BE2C (cell line): ENCODE results near the gene CPEB4.

GRCh38 chr5:173888203-173889133, at the start of gene CPEB4:
Gene CPEB4 (plus strand): TSS chr5:173888349.
- RRBS: under 1% methylated on average over 5 of the region's 58 CpGs

GRCh38 chr5:173895619-173896423, 7.7 kb downstream of the CPEB4 start:
- RRBS: no CpG with 5 or more reads among the region's 7 CpGs

GRCh38 chr5:173915363-173915879, 27.3 kb downstream of the CPEB4 start:
- RRBS: no CpG with 5 or more reads among the region's 6 CpGs

- RRBS: no CpG with 5 or more reads among the region's 1 CpG
Measured at GRCh38 chr5:173946375-173946660, 42.7 kb upstream of the C5orf47 start.

DNA sequence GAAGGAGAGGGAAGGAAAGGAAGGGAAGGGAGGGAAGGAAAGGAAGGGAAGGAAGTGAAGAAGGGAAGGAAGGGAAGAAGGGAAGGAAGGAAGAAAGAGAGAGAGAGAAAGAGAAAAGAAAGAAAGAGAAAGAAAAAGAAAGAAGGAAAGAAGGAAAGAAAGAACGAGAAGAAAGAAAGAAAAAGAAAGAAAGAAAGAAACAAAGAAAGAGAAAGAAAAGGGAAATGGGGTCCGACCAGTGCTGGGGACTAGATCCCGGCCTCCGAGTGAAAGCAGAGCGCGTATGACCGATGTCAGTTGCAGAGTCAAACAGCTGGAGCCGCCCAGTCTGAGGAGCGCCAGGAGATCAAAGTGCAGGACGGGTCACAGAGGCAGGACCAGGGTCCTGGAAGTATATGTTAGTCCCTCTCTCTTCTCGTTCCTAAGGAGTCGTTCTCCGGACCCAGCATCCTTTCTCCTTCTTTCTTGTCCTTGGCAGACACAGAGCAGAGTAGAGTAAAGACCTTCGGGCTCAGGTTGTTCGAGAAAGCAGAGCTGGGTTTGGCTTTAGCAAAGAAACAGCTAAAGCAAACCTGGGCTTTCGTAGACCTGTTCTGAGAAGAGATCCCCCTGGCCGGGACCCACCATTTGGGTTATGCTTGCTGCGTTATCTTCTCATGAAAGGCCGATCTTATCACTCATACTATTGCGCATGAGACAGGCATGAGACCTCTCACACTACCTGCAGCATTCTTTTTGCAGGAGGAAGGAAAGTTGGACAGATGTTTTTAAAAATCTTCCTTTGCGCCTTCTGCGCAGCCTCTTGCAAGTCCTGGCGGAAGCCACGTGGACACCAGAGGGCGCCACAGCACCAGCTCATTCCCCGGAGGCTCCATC, 305.3 kb upstream of the MSX2 start:
- RRBS: no CpG with 5 or more reads among the region's 26 CpGs

DNA sequence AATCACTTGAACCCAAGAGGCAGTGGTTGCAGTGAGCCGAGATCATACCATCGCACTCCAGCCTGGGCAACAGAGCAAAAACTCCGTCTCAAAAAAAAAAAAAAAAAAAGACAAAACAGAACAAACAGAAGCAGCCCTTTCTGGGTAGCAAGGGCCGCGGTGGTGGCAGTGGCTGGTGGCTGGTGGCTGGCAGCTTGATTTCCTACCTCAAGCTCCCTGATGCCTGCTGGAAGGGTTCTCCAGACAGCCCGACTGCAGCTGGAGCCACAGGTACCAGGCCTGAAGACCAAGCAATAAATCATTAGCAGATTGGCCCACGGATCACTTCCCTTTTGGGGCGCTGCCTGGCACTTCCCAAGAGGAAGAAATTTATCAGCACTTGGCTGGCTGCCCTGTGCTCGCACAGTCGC, 116.0 kb upstream of the MSX2 start:
- RRBS: no CpG with 5 or more reads among the region's 10 CpGs

DNA sequence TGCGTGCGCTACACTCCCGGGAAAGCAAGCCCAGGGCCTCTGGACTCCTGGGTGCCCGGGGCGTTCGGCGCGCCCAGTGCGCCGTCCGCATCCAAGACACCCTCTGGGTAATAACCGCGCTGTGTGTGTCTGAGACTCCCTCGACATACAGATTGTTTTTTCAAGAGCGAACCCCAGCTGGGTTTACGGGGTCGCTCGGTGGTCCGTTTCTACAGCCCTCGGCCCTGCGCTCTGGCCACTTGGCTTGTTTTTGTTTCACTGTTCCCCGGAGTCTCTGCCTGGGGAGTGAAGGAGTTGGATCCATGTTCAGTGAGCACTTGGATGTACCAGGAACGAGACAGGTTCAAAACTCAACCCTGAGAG, 732 bp downstream of the MSX2 start:
- RRBS: 4% methylated on average over 3 of the region's 23 CpGs

DNA sequence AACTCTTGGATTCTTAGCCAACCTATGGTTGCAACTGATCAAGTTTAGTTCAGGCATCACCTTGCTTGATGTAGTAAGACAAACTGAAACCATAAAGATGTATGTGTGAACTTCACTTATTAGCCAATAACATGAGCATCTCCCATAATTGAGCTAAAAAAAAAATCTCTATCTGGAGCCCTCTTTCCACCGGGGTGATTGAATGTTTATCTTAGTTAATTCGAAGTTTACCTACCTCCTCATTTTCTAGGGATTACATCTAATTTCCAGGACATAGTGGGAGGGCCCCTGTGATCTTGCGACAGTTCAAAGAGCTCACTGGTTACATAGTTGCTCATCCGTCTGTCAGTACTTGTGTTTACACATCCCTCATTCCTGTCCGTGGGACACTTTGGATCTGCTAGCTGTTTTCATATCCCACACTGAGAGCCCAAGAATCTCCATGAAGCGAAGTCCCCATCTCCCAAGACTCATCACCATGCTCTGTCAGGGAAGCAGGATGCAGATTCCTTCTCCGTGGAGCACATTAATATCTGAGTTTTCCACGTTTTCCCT, 10.4 kb upstream of the SFXN1 start:
- RRBS: no CpG with 5 or more reads among the region's 8 CpGs

DNA sequence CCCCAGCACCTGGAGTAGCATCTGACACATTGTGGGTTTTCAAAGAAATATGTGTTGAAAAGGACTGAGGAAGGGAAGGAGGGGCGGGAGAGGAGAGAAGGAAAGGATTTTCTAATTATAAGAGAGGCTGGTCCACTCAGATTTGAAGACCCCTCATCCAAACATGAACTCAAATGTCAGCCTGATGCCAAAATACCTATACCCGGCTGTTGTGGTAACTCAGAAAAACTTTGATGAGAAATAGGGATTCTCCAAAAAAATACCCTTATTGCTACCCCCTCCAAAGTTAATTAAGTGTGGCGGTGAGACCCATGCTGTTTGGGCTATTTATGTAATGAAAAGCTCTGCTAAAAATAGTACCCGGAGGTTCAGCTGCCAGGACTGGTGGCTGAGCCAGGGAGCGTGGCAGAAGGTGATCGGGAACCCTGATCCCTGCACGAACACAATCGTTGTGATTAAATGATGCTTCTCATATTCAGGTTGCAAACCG, 23.0 kb downstream of the HRH2 start:
- RRBS: no CpG with 5 or more reads among the region's 9 CpGs

DNA sequence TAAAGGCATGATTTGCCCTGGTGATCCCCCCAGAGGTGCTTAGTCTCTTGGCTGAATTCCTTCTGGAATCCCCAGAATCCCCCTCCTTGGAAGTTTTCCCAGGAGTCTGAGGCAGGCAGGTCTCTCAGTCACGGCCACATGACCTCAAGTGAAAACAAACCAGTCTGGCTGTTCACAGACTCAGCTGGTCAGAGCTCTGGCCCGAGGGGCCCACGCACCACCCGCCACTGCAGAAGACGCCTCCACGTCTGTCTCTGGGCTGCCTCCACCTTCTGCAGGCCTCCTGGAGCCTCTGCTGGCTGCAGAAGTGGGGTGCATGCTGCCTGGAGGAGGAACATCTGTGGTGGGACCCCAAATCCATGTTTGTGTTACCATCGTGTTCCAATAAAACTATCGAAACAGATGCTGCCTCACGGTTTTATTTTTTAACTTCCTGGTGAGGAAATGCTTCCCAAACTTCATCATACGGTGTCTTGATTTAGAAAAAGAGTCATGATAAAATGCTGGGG, 52.5 kb downstream of the HRH2 start:
- RRBS: no CpG with 5 or more reads among the region's 10 CpGs

DNA sequence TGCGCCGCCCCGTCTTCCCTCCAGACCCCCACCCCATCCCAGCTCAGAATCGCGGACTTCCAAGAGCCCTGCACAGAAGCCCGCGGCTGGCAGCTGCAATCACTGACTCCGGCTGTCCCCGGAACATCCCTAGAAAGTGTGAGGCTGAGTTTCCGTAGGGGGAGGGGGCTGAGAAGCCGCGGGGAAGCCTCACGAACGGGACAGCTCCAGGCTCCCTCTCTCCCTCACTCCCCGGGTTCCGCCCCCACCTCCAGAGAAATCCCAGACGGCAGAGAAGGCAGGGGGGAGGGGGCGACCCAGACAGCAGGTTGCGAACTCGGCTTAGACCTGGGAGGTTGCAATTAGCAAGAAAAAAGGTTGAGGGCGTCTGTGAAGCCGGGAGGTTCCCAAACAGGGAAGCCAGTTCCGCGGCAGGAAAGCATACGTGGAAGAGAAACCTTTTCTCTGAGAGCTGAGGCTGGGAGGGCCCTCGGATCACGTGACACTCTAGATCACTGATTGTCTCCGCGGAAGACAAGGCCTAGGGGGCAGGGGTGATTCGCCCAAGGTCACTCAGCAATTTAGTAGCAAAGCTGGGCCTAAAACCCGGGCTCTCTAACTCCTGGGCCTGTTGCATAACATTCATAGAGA, 73.8 kb upstream of the CPLX2 start:
- RRBS: under 1% methylated on average over 3 of the region's 31 CpGs

GRCh38 chr5:176134447-176134886, 103.8 kb upstream of the SIMC1 start:
- RRBS: 8% methylated on average over 2 of the region's 11 CpGs

DNA sequence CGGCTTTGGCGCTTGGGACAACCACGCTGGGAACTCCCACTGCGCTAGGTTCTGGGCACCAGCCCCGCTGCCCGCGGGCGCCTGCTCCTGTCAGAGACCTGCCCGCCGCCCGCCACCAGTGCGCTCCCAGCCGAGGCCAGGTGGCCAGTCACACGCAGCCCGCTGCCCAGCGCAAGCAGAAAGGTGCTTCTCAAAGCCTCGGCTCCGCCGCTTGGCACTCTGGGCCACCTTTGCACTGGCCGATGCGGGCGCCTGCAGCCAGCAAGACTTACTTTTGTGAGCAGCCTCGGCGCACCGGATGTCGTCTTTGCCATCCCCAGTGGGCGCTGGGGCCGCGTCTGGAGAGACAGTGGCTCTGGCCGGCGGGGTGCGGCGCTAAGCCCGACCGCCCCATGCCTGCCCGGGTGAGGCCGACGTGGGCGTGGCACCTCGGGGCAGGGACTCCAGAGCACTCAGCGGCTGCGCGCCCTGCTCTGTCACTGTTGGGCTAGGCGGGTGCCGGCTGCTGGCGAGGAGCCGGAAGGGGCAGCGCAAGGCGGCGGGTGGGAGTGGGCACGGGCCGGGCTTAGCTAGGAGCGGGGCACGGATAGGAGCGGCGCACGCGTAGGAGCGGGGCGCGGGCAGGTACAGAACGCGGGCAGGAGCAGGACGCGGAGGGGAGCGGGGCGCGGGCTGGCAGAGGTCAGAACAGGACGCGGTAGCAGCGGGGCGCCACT, 39.1 kb upstream of the SIMC1 start:
- RRBS: no CpG with 5 or more reads among the region's 72 CpGs

DNA sequence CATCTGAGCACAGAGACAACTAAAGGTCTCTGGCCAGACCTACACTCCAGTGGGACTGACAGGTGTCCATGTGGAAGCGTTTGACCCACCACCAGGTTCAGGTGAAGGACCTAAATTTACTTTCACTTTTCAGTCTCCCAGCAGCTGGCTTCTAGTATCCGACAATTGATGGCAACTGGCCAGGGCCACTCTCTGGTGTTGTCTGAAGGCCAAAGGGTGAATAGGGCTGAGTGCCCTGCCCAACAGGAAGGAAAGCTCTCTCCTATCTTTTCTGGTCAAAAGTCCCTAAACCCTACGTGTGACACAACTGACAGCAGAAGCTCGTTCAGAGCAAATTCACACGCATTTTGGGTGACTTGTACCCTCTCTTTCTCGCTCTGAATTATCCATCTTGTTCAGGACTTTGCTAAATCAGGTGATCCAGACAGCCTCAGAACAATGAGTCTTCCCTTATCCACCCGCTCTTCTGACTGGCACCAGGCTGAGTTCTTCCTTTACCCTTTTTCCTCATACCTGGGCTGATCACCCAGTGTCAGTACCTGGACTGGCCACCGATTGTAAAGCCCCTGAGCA, 21.9 kb upstream of the SIMC1 start:
- RRBS: no CpG with 5 or more reads among the region's 8 CpGs

DNA sequence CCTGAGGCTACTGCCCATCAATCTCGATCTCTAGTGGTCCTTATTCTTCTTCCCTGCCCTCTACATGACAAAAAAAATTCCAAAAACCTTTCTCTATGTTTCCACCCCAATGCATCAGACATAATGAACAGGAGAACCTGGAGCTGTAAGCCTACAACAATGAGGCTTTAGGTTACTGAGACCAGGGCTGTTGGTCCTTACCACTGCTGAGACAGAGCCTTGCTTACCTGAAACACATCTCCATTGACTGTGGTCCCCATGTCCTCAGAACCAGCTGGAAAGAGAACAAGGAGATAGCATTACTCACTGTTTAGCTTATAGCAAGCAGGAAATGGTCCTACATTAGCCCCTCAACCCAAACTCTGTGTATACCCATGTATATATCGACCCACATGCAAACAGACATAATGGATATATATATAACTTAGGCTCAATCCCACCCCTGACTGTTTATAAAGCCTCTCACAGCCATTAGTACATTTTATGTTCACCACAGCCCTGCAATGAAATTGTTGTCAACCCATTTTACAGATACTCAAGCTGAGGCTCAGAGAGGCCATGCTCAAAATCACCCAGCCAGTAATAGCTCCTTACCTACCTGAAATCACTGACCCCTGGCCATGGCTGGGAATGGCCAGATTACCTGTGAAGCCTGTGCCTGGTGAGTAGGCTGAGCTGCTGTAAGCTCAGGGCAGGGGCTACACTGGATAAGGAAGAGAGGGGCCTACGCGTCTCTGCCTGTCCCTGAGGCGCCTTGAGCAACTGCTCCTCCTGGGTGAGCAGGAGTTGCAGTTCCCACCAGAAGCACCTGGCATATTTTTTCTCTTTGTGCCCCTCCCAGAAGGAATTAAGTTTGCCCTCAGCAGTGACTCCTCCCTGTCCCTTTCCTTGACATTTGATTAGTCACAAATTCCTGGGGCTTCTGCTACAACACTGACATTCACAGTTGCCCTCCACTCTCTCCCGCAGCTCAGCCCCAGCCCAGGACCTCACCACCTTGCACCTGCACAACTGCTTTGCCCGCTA, 6.0 kb downstream of the CLTB start:
- RRBS: no CpG with 5 or more reads among the region's 7 CpGs

GRCh38 chr5:176586471-176587094, 23.4 kb downstream of the GPRIN1 start:
- RRBS: no CpG with 5 or more reads among the region's 11 CpGs

DNA sequence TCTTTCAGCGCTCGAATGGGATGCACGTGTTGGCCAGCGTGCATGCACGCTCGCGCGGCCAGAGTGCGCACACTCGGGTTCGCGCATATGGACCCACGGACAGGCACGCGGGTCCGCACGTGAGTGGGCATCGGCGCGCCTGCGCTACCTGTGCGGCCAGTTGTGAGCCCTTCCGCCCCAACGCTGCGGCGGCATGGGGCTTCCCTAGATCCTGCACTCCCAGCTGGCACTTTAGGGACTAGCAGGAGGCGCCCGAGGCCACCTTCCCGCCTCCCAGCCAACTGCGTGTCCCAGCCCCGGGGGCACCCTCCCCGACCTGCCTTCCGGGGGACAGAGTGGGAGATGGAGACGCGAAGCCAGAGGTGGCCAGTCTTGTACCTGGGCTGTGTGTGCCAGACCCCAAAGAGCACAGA, 9.8 kb upstream of the GPRIN1 start:
- RRBS: no CpG with 5 or more reads among the region's 35 CpGs

GRCh38 chr5:176810705-176811269, 428 bp downstream of the UNC5A start:
- RRBS: under 1% methylated on average over 25 of the region's 53 CpGs

DNA sequence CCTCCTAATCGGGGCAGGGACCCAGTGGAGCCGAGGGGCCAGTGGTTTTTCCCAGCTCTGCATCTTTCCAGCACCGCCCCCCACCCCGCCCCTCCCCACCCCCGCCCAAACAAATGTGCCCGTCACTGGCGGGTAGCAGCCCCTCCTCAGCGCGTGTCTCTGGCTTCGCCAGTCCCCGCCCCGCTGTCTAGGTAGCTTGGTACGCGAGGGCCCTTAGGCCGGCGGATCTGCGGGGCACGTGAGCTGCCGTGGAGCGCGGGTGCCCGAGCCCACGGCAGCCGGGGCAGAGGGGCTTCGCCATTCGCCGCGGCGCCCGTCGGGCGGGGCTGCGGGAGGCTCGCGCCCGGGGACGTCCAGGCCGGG, 7.1 kb downstream of the UNC5A start:
- RRBS: 1% methylated on average over 22 of the region's 38 CpGs

DNA sequence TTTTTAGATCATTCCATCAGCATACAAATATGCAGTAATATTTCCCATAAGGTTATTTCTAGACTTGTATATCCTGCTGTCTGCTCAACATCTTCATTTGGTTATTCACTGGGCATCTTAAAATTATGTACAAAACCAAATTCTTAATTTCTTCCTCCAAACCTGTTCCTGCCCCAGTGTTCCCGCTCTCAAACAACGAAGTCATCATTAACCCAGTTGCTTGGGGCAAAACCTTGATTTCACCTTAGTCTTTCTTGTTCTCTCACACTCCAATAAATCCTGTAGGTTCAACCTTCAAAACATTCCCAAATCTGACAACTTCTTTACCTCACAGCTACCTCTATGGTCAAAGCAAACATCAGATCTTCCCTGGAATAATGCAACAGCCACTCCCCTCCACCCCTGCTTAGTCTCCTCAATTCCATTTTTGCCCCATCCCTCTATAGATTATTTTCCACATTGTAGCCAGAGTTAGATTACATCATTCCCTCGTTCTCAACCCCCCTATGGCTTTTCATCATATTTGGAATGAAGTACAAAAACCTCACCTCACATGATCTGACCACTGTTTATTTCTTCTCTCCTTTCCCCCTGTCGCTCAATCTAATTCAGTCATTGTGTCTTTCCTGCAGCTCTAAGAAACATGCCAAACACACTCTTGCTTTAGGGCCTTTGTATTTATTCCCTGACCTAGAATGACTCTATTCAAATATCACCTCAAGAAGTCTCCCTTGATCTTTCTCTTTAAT, 22.4 kb upstream of the HK3 start:
- RRBS: no CpG with 5 or more reads among the region's 4 CpGs